Subcutaneous preadipocyte (primary cell): ENCODE measurements around the gene PLA2R1.

- CAGE, long polyA plus RNA = no peak
These were observed 44.8 kb upstream of the CYTIP start for GRCh38 chr2:157488677-157489103.

- CAGE, long polyA plus RNA = no peak
These were observed 113.2 kb upstream of the ACVR1C start for GRCh38 chr2:157741722-157742485.

DNA sequence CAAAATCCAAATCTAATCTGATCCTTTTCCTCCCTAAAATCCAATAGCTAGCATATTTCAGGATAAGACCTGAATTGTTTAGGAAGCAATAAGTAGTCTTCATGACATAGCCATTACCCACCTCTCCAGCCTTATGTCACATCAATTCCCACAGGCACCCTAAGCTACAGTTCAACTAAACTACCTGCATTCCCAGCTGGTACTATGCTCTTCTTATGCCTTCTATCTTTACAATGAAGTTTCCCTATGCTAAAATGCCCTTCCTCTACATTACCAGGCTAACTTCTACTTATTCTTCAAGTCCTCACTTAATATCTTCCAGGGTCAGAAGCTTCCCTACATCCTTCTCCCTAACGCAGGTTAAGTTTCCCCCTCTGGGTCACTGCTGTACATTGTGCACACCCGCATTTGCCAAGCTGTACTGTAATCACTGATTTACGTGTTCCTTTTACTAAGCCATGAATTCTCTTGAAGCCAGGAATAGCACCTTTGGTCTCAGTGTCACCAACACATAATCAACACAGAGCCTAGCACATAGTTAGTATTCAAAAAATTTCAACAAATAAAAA, 22.4 kb downstream of the ACVR1 start:
- CAGE, long polyA plus RNA = no peak

- CAGE, long polyA plus RNA = no peak
These were observed 75.4 kb upstream of the TANC1 start for GRCh38 chr2:158892968-158893429.

GRCh38 chr2:158954359-158954858, 14.0 kb upstream of the TANC1 start:
- CAGE, long polyA plus RNA = no peak

DNA sequence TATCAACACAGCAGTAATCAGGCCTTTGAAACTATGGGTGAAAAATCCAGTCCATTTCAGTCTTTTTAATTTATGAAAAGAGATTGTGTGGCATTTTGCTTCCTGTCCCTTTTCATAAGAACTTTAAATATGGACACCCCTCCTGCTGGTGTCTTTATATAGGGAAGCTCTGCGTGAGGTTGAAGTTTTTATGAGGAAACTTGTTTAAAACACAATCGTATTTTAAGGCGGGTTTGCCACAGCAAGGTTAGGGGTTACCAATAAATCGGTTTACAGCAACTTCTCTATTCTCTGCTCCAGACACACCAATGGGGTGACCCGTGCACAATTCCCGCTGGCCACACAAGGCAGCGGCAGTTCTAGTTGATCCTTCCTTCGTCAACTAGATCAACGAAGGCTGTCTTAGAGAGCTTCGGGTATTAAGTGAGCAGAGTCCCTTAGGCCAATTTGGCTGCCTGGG, 1.2 kb upstream of the TANC1 start:
- CAGE, long polyA plus RNA = no peak

- CAGE, long polyA plus RNA = no peak
These were observed 492 bp downstream of the TANC1 start for GRCh38 chr2:158968764-158969499.

DNA sequence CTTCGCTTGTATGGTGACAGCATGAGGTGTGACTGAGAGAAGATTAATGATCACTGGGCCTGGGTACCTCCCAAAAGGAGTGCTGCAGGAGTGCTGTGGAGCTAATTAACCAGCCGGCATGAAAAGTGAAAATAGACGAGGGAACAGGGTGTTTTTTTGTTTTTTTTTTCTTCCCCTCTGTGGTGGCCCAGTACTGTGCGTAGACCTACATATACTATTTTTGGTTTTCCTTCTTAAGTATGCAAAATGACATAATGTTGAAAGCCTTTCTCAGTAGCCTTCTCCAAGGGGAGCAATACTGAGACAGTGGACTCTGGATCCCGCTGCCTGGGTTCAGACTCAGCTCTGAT, 122.4 kb downstream of the TANC1 start:
- CAGE, long polyA plus RNA = no peak

- CAGE, long polyA plus RNA = no peak
These were observed 131.2 kb downstream of the WDSUB1 start for GRCh38 chr2:159155193-159155811.

DNA sequence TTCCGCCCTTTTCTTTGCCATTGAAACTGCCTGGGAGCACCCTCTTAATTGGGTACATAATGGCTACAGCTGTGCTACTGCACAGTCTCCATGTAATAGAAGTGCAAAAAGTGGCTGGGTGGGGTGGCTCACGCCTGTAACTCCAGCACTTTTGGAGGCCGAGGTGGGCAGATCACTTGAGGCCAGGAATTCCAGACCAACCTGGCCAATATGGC, 60.8 kb downstream of the WDSUB1 start:
- CAGE, long polyA plus RNA = no peak

DNA sequence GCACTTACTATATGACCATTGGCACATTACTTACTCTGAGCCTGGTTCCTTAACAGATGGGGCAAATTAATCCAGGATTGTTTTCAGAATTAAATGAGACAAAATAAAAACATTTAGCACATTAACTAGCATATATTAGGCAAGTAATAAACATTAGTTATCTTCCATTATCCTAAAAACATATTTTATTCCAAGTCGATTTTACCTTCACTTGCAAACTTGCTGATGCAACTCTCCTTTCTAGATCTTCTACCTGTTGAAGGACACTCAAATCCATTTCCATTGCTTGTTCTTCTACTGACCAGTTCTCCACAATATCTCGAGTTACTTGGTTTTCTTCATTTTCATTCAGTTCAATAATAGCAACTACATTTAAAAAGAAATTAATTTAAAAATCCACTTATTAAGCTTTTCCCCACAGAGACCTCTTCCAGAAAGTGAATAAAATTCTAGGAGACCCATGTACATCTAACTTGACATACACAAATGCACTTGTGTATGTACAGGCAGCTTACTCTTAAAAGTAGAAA, 60.8 kb upstream of the WDSUB1 start:
- CAGE, long polyA plus RNA = no peak

DNA sequence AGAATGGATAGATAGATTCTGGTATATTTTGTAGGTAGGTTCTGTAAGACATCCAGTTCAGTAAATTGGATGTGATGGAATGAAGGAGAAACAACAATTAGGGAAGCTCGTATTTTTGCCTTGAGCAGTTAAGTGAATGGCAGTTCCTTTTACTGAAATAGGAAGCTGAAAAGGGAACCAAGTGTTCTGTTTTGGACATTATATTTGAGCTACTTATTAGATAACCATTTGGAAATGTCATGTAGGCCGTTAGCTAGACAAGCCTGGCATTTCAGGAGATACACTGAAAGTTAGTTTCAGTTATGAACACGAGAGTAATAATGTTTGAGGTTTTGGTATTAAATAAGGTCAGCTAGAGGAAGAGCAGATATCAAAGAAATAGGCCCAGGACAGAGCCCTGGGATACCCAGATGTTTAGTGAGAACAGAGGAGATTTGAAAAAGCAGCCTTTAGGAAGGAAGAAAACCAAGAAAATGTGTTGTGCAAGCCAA, 41.6 kb downstream of the MARCHF7 start:
- CAGE, long polyA plus RNA = no peak

- CAGE, long polyA plus RNA = no peak
These were observed at the start of gene PLA2R1 for GRCh38 chr2:160062332-160063106. TSS of gene PLA2R1 (minus strand) at chr2:160062615.

DNA sequence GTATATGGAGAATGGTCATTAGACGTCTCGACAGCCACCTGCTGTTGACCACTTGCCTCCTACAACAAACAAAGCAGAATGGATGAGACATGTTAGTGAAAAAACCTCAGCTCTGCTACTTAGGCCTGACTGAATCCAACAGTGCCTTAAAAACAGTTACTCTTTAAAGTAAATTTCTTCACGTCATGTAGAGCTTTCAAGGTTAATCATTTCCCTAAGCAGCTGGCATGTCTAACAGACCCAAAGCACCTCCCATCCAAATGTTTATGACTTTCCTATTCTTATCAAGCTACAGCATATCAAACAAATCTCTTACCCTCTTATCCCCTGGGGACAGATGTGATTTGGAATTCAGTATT, 75.6 kb upstream of the ITGB6 start:
- CAGE, long polyA plus RNA = no peak

GRCh38 chr2:160491028-160491423, 2.6 kb downstream of the RBMS1 start:
- CAGE, long polyA plus RNA = no peak

GRCh38 chr2:160647788-160648849, 154.5 kb upstream of the RBMS1 start:
- CAGE, long polyA plus RNA = no peak

GRCh38 chr2:160666064-160667055, 172.8 kb upstream of the RBMS1 start:
- CAGE, long polyA plus RNA = no peak

- CAGE, long polyA plus RNA = no peak
These were observed 36.9 kb upstream of the TANK start for GRCh38 chr2:161123317-161123736.

GRCh38 chr2:161159768-161160149, 469 bp upstream of the TANK start:
- CAGE, long polyA plus RNA = no peak

DNA sequence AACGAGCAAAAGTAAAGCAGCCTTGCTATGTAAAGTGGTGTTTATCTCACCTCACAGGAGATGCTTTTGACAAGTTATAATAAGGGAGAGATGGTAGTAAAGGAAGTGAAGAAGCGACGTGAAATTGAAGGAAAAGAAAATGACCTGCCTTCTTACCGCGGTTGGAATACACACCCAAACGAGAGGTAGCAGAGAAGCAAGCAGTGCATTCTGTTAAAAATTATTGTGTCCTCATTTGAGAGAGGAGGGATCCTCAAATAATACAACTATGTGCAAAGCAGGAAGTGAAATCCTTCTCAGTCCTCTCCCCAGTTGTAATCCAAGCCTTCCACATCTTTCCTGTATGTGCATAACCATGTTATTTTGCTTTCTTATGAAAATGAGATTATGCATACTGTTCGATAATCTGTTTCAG, 1.0 kb downstream of the TANK start:
- CAGE, long polyA plus RNA = no peak